Skeletal muscle tissue (tissue), 7 donors: ENCODE measurements around a stretch of chr16.

GRCh38 chr16:22070893-22071362 lies 21.4 kb upstream of the VWA3A start:
- PRO-cap, 3 experiments = no peak in any of the 3 experiments
- RAMPAGE, long total RNA = no peak
- RRBS, 2 experiments = no CpG with 5 or more reads among the region's 8 CpGs

- PRO-cap, 3 experiments = no peak in any of the 3 experiments
- RAMPAGE, long total RNA = no peak
- RRBS, 2 experiments = no CpG with 5 or more reads among the region's 3 CpGs
These were observed 942 bp downstream of the VWA3A start for GRCh38 chr16:22093348-22093618.

DNA sequence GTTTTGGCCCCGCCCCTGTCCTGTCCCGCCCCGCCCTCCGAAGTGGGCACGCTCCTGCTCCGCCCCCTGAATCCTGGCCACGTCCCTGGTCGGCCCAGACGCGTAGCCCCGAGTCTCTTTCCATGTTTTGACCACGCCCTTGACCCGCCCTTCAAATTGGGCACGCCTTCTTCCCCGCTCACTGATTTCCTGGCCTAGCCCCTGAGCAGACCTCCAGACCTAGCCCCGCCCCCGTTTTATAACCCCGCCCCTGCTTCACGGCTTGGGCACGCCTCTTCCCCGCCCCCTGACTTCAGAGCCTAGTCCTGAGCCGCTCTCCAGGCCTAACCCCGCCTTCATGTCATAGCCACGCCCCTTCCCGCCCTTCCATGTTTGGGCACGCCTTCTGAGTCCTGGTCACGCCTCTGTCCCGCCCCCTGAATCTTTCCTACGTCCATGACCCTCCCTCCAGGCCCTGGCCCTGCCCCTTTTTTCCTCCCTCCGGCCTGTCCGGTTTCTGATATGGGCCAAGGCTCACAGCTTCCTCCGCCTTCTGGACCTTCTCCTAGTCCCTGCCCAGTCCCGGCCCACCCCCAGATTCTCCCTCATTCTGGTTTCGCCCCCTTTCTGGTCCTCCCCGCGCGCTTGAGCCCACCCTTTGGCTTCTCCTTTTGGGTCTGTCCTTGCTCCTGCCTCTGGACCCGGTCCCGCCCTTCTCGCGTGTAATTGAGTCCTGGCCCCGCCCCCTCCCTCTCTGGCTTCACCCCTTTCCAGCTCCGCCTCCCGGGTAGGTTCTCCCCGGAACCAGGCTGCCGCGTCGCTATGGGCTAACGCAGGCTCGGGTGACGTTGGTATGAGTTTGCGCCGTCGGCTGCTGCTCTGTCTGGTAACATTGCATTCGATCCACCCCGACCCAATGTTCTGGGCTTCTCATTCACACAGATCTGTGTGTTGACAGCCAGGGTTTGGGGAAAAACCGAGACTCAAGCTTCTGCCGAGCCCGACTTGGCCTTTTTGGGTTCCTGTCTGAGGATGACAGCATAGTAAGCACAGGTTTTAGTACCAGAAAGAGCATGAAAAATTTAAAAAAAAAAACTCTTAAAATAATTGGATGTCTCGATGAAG lies 15.1 kb upstream of the EEF2K start:
- PRO-cap, 3 experiments = peak in 3 of 3 experiments; most common plus-strand start position 486 of the sequence (in 2); most common minus-strand start position 703 of the sequence (in 2)
- RAMPAGE, long total RNA = no peak
- RRBS, 2 experiments = 4% methylated on average over 9 of the region's 60 CpGs

DNA sequence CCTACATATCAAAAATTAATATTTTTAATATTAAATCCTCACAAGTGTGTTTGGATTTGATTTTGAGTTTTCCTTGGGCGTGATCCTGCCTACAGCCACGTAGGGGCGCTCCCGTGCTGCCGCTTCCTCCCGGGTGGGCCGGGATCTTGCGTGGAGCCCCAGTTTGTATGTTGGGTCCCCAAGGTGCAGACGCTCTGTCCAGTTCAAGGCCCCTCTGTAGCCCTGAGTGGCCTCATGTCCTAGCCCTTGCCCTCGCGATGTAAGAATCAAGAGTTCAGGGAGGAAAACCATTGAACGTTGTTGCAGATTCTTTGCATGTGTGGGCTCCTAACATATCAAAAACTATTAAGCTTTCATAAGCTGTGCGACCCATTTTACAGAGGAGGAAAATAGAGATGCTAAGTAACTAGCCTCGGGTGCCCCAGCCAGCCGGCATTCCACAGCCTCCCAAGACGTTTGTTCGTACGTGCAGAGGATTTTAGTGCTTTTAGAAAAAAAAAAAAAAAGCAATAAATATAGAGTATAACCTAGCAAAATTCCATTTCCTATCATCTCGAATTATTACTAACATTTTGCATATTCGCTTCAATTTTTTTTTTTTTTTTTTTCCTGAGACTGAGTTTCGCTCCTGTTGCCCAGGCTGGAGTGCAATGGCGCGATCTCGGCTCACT lies 10.0 kb upstream of the EEF2K start:
- PRO-cap, 3 experiments = no peak in any of the 3 experiments
- RAMPAGE, long total RNA = no peak
- RRBS, 2 experiments = no CpG with 5 or more reads among the region's 24 CpGs

- PRO-cap, 3 experiments = no peak in any of the 3 experiments
- RAMPAGE, long total RNA = no peak
- RRBS, 2 experiments = no CpG with 5 or more reads among the region's 4 CpGs
These were observed 1.5 kb upstream of the EEF2K start for GRCh38 chr16:22204422-22205040.

DNA sequence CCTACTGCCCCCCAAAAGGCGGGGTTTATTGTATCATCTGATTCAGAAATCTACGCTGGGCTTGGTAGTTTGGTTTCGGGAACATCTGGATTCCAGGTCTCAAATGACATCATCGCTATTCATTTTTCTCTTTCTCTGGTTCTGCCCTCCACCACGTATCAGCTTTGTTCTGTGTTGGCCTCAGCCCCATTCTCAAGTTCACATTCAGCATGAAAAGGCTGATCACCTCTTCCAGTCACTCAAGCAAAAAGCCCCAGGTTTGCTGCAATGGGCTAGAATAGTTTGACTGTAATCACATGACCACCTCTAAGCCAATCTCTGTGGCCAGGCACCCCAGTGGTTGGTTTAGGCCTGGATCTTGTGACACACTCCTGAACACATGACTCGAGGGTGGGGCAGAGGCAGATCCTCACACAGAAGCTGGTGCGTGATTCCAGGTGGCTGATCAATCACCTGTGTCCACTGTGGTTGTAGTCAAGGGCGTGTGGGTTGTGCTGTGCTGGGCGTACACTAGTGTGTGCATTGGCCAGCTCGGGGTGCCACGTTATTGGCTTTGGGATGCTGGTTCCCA lies 11.8 kb downstream of the EEF2K start:
- PRO-cap, 3 experiments = peak in 1 of 3 experiments; most common plus-strand start position 375 of the sequence (in 1)
- RAMPAGE, long total RNA = no peak
- RRBS, 2 experiments = no CpG with 5 or more reads among the region's 11 CpGs

- PRO-cap, 3 experiments = no peak in any of the 3 experiments
- RAMPAGE, long total RNA = no peak
- RRBS, 2 experiments = 88 to 92% methylated on average over 4 of the region's 19 CpGs
These were observed 27.3 kb downstream of the POLR3E start for GRCh38 chr16:22324300-22325086.

GRCh38 chr16:22353184-22353968 lies 21.0 kb downstream of the CDR2 start:
- PRO-cap, 3 experiments = no peak in any of the 3 experiments
- RAMPAGE, long total RNA = no peak
- RRBS, 2 experiments = no CpG with 5 or more reads among the region's 4 CpGs

DNA sequence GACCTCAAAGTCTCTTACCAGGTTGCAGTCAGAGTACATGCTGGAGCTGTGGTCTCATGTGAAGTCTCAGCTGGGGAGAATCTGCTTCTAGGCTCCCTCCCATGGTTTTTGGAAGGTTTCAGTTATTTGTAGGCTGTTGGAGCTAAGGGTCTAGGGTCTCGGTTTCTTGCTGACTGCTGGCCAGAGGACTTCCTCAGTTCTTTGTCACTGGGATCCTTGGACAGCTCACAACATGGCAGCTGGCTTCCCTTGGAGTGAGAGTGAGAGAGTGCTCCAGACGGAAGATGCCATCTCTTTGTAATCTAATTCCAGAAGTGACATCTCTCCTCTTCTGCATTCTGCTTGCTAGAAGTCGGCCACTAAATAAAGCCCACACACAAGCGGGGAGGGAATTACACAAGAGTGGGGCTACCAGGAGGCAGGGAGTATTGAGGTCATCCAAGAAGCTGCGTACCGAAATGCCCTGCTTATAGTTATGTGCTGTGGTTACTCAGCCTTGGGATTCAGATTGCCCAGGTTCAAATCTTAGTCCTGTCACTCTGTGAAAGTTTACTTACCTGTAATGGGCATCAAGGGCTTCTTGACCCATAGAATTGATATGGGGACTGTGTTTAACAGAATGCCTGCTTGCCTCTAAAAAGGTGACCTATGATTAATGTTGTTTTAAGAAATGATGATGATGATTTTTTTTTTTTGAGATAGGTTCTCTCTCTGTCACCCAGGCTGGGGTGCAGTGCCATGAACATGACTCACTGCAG lies 121.1 kb upstream of the HS3ST2 start:
- PRO-cap, 3 experiments = peak in 2 of 3 experiments; most common plus-strand start position 489 of the sequence (in 1); most common minus-strand start position 256 of the sequence (in 2)
- RAMPAGE, long total RNA = no peak
- RRBS, 2 experiments = no CpG with 5 or more reads among the region's 6 CpGs

DNA sequence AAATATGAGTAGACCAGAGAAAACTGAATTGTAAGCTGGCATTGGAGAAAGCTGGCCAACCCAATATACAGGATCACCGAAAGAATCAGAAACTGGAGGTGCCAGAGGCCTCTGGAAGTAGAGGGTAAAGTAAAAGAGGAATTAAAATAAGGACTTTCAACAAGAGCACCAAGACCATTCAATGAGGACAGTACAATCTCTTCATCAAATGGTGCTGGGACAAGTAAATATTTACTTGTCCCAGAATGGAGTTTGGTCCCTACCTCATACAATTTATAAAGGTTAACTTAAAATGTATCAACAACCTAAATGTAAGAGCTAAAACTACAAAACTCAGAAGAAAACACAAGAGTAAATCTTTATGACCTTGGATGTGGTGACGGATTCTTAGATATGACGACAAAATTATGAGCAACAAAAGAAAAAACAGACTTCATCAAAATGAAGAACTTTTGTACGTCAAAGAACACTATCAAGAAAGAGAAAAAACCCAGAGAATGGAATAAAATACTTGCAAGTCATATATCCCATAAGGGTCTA lies 56.4 kb downstream of the USP31 start:
- PRO-cap, 3 experiments = no peak in any of the 3 experiments
- RAMPAGE, long total RNA = no peak
- RRBS, 2 experiments = no CpG with 5 or more reads among the region's 4 CpGs

DNA sequence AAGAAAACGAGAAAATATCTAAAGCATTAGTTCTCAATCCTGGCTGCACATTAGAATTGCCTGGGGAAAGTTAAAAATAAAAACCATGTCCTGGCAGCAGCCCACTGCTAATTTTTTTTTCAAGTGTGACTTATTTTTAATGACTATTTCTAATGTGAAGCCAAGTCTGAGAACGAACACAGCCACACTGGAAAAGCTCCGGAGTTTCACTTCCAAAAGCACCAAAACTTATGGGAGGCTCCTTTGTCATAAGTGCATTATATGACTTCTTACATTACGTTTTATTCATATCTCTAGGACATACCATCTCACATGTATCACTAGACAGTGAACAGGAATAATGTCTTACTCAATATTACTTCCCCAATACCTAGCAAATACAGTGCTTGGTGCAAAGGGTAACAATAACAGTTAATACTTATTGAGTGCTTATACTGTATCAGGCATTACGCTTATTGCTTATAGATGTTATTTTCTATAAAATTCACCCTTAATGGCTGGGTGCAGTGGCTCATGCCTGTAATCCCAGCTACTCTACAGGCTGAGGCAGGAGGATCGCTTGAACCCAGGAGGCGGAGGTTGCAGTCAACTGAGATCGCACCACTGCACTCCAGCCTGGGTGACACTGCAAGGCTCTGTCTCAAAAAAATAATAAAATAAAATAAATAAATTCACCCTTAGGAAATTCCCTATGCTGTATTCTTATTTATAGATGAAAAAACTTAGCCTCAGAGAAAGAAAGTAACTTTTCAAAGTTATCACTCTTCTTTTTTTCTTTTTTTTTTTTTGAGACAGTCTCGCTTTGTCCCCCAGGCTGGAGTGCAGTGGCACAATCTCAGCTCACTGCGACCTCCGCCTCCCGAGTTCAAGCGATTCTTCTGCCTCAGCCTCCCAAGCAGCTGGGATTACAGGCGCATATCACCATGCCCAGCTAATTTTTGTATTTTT lies 30.6 kb downstream of the USP31 start:
- PRO-cap, 3 experiments = no peak in any of the 3 experiments
- RAMPAGE, long total RNA = no peak
- RRBS, 2 experiments = no CpG with 5 or more reads among the region's 14 CpGs

- PRO-cap, 3 experiments = no peak in any of the 3 experiments
- RAMPAGE, long total RNA = no peak
- RRBS, 2 experiments = no CpG with 5 or more reads among the region's 16 CpGs
These were observed 46.5 kb downstream of the SCNN1B start for GRCh38 chr16:23348558-23349025.

GRCh38 chr16:23488043-23488622 lies 22.2 kb downstream of the GGA2 start:
- PRO-cap, 3 experiments = no peak in any of the 3 experiments
- RAMPAGE, long total RNA = no peak
- RRBS, 2 experiments = no CpG with 5 or more reads among the region's 5 CpGs

- PRO-cap, 3 experiments = no peak in any of the 3 experiments
- RAMPAGE, long total RNA = no peak
- RRBS, 2 experiments = no CpG with 5 or more reads among the region's 4 CpGs
These were observed 9.4 kb upstream of the PLK1 start for GRCh38 chr16:23669200-23669830.

GRCh38 chr16:23758221-23758432 lies 3.3 kb downstream of the CHP2 start:
- PRO-cap, 3 experiments = no peak in any of the 3 experiments
- RAMPAGE, long total RNA = no peak

GRCh38 chr16:23758433-23758956 lies 3.7 kb downstream of the CHP2 start:
- PRO-cap, 3 experiments = no peak in any of the 3 experiments
- RAMPAGE, long total RNA = no peak
- RRBS, 2 experiments = no CpG with 5 or more reads among the region's 5 CpGs

DNA sequence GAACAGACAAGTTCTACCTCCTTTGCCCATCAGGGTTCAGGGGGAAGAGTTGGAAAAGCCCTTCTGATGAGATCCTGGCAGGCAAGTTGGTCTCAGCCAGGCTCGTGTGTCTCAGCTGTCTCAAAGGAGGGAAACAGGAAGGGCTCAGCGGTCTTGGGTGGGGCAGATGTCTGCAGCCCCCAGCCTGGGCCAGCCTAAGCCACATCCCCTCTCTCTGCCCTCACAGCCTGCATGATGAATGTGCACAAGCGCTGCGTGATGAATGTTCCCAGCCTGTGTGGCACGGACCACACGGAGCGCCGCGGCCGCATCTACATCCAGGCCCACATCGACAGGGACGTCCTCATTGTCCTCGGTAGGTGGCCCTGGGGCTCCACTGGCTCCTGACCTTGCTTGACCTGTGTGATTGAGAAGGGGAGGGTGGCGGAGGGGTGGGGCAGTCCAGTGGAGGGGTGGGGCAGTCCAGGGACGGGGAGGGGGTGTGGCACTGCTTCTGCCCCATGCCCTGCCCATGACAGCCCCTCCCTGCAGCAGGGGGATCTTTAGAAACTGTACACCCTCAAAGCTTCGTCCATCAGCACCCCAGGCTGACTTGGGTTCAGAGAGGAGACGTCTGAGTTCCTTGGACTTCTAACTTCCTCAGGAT lies 199.5 kb downstream of the PRKCB start:
- PRO-cap, 3 experiments = no peak in any of the 3 experiments
- RAMPAGE, long total RNA = no peak
- RRBS, 2 experiments = no CpG with 5 or more reads among the region's 17 CpGs

- PRO-cap, 3 experiments = no peak in any of the 3 experiments
- RAMPAGE, long total RNA = no peak
- RRBS, 2 experiments = no CpG with 5 or more reads among the region's 4 CpGs
These were observed 30.8 kb downstream of the RBBP6 start for GRCh38 chr16:24570178-24570571.

GRCh38 chr16:24730541-24730762 lies 1.0 kb downstream of the TNRC6A start:
- PRO-cap, 3 experiments = no peak in any of the 3 experiments
- RAMPAGE, long total RNA = no peak
- RRBS, 2 experiments = no CpG with 5 or more reads among the region's 5 CpGs

DNA sequence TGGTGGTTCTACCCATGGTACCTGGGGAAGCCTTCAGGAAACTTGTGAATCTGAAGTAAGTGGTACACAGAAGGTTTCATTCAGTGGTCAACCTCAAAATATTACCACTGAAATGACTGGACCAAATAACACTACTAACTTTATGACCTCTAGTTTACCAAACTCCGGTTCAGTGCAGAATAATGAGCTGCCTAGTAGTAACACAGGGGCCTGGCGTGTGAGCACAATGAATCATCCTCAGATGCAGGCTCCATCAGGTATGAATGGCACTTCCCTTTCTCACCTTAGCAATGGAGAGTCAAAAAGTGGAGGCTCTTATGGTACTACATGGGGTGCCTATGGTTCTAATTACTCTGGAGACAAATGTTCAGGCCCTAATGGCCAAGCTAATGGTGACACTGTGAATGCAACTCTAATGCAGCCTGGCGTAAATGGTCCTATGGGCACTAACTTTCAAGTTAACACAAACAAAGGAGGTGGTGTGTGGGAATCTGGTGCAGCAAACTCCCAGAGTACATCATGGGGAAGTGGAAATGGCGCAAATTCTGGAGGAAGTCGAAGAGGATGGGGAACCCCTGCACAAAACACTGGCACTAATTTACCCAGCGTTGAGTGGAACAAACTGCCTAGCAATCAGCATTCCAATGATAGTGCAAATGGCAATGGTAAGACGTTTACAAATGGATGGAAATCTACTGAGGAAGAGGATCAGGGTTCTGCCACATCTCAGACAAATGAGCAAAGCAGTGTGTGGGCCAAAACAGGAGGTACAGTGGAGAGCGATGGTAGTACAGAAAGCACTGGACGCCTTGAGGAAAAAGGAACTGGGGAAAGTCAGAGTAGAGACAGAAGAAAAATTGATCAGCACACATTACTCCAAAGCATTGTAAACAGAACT lies 55.6 kb upstream of the SLC5A11 start:
- PRO-cap, 3 experiments = no peak in any of the 3 experiments
- RAMPAGE, long total RNA = no peak
- RRBS, 2 experiments = no CpG with 5 or more reads among the region's 9 CpGs